ENCODE results near the gene COL17A1.

DNA sequence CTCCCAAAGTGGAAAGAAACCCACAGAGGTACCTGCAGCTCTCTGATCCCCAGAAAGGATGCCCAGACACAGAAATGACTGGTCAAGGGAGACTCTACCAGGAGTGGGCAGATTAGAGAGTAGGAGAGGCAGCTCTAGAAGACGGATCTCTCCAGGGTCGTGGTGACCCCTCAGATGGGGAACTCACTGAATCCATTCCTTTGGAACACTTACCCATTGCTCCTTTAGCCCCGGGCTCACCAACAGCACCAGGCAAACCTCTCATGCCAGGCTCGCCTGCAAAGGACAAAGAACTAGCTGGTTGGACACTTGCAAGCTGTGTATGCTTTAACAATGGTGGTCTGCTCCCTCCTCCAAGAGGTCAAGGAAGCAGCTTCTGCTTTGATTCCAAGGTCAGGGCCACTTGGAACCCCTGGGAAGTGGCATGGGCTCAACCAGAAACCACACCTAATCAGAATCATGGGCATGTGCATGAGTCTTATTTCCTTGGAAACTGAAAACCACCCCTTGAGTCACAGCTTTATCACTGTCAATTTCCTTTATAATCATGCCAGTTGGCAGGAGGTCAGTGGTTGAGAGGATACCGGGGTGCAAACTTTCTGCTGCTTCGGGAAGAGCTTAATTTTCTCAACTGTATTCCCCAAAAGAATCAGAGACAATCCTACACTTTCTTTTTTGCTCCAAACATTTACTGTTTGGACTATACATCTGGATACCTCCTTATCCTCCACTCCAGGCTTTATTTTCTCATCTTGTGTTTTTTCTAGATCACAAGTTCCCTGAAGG, 36.3 kb downstream of the COL17A1 start:
- PRO-cap: no peak
- RAMPAGE, long total RNA, 2 experiments: no peak in any of the 2 experiments

GRCh38 chr10:104064269-104064701, 21.4 kb downstream of the COL17A1 start:
- PRO-cap: no peak
- RAMPAGE, long total RNA, 2 experiments: no peak in any of the 2 experiments

- PRO-cap: no peak
- RAMPAGE, long total RNA, 2 experiments: start-site peak on the minus strand in 1 of 2 experiments, at chr10:104085925-104085950 at its widest, 16 reads per replicate
These were observed at the start of gene COL17A1 for GRCh38 chr10:104085476-104086330. Gene COL17A1, minus strand, starts transcription at chr10:104085880.

DNA sequence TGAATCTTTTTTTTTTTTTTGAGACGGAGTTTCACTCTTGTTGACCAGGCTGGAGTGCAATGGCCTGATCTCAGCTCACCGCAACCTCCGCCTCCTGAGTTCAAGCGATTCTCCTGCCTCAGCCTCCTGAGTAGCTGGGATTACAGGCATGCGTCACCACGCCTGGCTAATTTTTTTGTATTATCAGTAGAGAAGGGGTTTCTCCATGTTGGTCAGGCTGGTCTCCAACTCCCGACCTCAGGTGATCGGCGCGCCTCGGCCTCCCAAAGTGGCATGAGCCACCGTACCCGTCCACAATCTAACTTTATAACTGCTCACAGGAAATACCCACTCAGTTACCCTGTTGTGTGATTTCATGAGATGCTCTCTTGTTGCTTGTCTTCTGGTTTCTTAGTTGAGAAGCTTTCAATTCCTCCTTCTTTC, 1.3 kb upstream of the GSTO2 start:
- PRO-cap: no peak
- RAMPAGE, long total RNA, 2 experiments: no peak in any of the 2 experiments

DNA sequence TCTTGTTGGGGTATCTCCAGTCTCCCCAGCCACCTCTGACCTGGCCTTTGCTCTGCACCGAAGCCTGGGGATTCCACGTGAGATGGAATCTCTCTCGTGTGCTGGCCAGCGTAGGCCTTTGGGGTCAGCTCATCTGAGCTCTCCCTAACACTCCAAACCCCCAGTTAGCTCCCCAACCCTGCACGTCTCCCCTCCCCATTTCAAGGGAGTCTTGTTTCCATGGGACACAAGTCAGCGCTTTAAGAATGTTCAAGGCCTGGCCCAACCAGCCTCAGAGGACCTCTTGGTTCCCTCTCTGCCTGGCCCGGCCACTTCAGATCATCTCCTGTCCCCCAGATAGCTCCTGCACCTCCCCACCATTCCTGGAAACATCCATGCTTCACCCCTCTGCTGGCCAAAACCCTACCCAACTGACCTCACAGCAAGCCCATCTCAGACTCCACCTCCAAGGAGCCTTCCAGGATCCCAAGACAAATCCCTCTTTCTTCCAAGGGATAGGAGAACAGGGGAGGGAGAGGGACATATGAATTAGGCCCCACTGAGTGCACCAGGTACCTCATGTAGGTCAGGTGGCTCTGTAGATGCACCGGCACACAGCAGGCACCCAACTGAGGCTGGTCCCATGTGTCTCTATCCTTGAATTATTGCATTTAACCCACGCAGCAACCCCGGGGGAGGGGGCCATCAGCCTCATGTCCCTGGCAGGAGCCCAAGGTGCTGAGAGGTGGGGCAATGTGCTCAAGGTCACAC, 11.0 kb downstream of the ITPRIP start:
- PRO-cap: no peak
- RAMPAGE, long total RNA, 2 experiments: no peak in any of the 2 experiments

DNA sequence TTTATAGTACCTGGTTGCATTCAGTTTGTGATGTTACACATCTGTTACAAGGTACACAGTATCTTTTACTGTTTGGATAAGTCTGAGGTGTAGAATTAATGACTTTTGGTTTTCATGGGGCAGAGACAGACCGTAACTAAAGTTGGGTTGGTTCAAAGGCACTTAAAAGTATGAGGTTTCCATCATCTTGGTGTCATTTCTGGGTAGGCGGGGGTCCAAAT, 43.7 kb downstream of the CFAP58 start:
- PRO-cap: no peak
- RAMPAGE, long total RNA, 2 experiments: no peak in any of the 2 experiments

DNA sequence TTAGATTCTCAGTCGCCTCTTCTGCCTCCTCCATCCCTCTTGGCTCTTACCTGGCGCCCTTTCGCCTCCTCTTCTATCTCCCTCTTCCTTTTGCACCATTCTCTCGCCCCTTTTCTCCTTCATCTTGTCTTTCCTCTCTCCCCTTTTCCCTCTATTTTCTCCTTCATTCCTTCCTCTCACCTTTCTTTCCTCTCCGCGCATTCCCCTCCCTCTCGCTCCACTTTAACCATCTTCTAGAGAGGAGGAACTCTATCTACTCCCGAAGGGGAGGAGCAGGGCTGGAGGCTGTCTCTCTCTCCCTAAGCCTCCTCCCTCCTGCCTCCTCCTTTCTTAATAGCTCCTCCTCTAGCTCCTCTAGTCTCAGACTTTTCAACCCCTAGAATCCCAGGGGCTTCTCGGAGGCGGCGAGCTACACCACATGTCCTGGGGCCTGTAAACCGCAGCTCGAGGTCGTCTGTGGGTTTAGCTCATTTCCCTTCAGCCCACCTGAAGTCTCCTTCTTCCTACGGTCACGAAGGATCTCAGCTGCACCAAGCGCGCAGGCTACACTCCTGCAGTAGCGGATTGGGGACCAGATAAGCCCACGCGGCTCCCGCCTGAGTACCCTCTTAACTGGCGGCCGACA, 1.7 kb upstream of the SORCS3 start:
- PRO-cap: no peak
- RAMPAGE, long total RNA, 2 experiments: no peak in any of the 2 experiments

- PRO-cap: no peak
- RAMPAGE, long total RNA, 2 experiments: no peak in any of the 2 experiments
These were observed 875.6 kb downstream of the SORCS3 start for GRCh38 chr10:105516692-105517152.

- PRO-cap: unidirectional peak, minus-strand start at chr10:107165250
- RAMPAGE, long total RNA, 2 experiments: no peak in any of the 2 experiments
These were observed 565 bp upstream of the SORCS1 start for GRCh38 chr10:107165144-107165397.

GRCh38 chr10:107554360-107554804, 389.9 kb upstream of the SORCS1 start:
- PRO-cap: no peak
- RAMPAGE, long total RNA, 2 experiments: no peak in any of the 2 experiments

DNA sequence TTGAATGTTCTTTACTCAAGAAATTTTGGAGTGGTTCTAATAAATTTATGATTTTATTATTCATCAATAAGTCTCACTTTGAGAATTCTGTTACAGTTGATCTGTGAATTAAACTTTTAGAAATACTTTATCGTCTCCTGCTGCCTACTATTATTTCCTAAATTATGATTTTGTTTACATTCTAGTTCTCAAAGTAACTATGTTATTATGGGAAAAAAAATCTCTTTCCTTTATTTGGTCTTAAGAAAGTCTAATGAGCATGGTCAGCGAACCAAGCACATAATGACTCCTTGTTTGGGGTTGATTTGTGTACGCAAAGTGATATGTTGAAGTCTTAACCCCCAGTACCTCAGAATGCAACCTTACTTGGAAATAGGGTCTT, 1078.4 kb upstream of the SORCS1 start:
- PRO-cap: no peak
- RAMPAGE, long total RNA, 2 experiments: no peak in any of the 2 experiments

DNA sequence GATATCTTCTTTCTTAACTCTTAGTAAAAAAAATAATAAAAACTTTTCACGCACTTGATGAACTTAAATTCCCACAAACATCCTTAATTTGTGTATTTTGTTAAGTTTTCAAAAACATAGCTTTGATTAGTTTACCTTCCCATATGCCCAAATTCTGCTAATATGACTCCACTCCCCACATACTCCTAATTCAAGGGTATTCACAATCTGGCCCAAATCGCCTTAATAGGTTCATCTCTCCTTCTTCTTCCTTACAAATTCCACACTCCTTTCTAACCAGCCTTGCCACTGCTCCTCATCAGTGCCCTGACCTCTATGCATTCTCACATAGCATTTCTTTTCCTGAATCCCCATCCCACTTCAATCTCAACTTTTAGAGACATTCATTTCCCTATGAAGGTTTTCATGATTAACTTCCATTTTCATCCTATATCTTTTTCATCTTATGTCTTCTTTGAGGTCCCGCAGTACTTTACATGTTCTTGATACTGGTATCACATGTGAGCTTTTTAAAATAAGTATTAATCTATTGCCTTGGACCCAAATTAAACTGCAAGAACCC, 779.0 kb downstream of the XPNPEP1 start:
- PRO-cap: no peak
- RAMPAGE, long total RNA, 2 experiments: no peak in any of the 2 experiments

DNA sequence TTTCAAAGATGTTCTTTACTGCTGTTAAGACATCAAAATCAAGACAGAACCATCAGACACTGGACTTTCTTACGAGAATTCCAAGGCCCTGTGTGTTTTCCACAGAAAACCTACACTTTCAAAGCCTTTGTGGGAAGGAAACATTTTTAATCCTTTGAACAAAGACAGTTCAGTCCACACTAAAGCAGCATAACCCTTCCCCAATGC, 701.2 kb downstream of the XPNPEP1 start:
- PRO-cap: no peak
- RAMPAGE, long total RNA, 2 experiments: no peak in any of the 2 experiments

DNA sequence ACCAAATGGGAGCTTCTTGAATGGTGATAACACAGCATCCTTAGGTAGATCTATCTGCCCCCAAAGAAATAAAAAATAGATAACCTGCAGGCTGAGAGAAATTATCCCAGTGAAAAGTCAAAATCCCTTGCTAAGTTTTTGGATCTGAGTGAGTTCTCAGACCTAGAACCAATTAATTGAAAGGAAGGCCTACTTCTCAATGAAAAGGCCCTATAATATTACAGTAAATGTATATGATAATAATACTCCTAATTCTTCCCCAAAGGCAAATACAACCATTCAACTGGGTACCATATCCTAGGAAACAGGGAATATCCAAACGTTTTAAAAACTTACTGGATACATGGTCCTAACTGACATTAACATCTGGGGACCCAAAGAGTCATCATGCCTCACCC, 670.2 kb downstream of the XPNPEP1 start:
- PRO-cap: no peak
- RAMPAGE, long total RNA, 2 experiments: no peak in any of the 2 experiments

GRCh38 chr10:109959793-109960009, 36.4 kb upstream of the XPNPEP1 start:
- PRO-cap: no peak
- RAMPAGE, long total RNA, 2 experiments: no peak in any of the 2 experiments

DNA sequence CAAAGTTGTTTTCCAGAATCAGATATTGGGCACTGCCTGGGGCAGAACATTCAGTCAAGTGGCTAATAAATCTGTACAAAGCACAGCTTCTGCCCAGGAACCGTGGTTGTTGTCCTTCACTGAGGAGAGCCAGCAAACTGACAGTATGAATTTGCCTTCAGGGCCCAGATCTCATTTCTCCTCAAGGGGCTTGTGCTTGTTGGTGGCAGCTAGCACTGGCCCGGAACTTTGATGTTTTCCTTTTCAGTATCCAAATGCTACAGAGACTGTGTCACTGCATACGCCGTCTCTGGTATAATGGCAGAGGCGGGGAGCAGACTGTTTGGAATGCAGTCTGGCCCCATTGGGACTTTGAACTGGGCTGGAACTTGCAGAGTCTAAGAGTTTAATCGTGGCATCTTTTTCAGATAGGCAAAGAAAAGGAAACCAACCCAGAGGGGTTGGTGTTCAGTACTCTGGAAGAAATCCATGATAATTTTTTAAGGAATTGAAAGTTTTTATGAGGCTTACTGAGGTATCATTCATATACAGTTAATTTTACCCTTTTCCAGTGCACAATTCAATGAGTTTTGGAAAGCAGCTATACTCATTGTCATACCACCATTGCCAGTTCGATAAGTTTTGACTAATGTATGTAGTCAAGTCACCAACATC, 30.3 kb upstream of the ADD3 start:
- PRO-cap: no peak
- RAMPAGE, long total RNA, 2 experiments: no peak in any of the 2 experiments

DNA sequence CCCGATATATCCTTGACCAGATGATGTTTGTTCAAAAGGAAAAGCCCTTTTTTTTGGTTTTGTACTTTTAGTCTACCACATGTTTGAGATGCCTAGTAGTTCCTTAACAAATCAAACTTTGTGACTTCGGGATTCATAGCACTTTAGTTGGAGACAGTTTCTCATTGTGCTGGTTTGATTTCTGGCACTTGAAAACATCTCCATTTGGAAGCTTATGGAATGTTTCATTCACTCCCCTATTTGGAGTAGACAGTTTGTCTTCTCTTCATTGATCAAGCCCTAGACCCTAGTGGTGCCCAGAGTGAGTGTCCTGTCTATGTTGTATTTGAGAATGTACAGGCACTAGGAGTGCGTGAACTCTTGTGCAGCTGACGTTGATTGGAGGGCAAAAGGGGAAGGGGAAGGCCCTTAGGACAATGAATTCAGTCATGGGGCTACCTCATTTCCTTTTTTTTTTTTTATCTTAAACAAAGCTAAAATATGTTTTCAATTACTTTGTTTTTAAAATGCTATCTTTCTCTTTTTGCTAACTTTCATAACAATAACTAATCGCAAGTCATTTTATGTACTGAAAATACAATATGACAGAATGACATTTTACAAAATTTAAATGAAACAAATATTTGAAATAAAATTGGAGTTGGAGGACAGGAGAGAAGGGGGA, 66.5 kb downstream of the ADD3 start:
- PRO-cap: no peak
- RAMPAGE, long total RNA, 2 experiments: no peak in any of the 2 experiments

DNA sequence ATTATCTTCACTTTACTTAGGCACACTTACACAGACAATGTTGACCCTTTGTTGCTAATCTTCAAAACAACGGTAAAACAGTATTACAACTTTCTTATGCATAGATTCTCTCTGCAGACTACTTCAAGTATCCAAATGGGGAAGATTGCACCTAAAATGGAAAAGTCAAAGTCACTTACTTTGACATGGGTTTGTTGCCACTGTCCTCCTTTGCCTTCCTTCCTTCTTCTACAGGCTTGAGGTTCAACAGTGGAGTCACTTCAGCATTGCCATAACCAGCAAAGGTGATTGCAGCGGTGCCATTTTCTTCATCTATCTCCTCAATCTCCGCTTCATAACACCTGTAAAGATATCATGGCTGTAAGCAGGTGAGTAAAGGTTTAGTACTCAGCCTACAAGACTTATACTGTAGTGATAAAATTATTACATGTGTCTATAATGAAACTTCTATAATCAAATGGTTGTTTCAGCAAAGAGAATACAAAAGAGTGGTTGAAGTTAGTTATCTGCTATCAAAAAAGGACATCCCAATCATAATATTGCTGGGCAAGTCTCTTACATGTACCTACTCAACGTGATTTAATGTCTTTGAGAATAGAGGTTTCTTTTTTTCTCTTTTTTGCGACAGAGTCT, 7.2 kb downstream of the SMNDC1 start:
- PRO-cap: no peak
- RAMPAGE, long total RNA, 2 experiments: no peak in any of the 2 experiments

DNA sequence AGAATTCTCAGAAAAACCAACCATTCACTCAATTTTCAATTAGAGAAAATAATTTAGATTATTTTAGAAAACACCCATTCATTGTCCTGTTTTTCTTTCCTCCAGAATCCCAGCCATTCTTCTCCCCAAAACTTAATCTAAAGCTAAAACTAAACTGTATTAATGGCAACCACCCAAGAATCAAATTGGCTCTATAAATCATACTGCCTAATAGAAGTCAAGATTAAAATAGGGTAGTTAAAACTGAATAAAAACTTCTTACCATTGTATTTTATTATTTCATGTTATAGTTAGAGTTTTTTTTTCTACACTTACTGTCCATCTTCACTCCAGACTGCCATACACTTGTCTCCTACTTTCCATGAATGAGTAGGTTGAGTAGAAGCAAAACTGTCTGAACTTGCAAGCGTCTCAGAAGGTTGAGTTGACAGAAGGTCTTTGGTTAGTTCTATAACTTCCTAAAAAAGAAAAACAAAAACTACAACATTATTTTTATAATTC, 6.3 kb downstream of the SMNDC1 start:
- PRO-cap: no peak
- RAMPAGE, long total RNA, 2 experiments: start-site peak on the minus strand in 2 of 2 experiments, centred at positions 170 to 388 of the sequence, 7 to 17 reads per replicate

DNA sequence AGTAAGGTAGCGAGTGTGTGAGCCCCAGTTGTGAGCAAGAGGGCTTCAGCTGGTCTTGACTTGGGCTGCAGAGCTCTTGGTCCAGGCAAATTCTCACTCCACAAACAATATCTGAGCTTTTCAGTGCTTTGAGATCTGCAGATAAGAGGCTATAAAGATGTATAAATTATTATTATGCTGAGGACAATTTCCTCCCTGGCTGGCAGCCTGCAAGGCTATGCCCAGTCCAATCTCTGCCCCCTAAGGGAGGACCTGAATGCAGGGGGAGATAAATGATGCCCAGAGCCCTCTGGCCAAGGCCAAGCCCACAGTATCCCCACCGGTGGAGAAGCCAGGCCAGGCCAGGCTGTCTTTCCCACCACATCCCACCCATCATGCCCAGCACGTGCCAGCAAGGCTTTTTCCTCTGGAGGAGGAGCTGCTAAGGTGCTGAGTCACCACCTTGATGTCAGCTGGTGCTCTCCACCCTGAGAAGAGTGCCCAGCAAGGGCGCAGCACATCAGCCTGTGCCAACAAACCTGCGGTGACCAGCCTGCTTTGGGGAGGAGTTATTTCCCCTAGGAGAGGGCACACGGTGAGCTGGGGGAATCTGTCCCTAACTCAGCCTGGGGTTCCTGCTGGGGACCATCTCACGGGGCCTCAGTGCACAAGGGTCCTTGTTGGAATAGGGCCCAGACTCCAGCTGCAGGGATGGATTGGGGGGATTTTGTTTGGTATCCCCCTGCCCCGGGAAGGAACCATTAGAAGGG, 80.4 kb upstream of the DUSP5 start:
- PRO-cap: no peak
- RAMPAGE, long total RNA, 2 experiments: no peak in any of the 2 experiments